REH cell (cell line): ENCODE measurements around a stretch of chr10.

DNA sequence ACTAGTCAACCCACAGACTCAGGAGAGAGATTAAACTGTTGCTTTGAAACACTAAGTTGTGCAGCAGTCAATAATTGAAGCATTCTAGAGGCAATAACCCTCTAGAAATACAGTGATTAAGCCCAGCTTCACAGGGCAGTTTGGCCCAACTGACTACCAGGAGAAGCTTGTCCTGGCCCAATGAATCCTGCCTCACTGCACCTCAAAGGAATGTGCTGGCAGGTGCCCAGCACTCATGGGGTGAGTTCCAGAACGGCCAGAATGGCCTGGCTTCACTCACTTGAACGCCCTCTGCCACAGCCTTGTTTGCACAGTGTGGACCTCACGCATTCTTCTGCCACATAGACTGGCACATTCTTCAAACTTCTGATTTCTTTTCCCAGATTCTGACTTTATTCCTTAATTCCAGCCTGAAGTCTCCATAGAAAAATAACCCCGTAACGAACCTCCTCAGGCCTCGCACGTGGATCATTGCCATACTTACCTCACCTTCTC, 6.6 kb upstream of the ITIH2 start:
- PRO-cap = no peak

DNA sequence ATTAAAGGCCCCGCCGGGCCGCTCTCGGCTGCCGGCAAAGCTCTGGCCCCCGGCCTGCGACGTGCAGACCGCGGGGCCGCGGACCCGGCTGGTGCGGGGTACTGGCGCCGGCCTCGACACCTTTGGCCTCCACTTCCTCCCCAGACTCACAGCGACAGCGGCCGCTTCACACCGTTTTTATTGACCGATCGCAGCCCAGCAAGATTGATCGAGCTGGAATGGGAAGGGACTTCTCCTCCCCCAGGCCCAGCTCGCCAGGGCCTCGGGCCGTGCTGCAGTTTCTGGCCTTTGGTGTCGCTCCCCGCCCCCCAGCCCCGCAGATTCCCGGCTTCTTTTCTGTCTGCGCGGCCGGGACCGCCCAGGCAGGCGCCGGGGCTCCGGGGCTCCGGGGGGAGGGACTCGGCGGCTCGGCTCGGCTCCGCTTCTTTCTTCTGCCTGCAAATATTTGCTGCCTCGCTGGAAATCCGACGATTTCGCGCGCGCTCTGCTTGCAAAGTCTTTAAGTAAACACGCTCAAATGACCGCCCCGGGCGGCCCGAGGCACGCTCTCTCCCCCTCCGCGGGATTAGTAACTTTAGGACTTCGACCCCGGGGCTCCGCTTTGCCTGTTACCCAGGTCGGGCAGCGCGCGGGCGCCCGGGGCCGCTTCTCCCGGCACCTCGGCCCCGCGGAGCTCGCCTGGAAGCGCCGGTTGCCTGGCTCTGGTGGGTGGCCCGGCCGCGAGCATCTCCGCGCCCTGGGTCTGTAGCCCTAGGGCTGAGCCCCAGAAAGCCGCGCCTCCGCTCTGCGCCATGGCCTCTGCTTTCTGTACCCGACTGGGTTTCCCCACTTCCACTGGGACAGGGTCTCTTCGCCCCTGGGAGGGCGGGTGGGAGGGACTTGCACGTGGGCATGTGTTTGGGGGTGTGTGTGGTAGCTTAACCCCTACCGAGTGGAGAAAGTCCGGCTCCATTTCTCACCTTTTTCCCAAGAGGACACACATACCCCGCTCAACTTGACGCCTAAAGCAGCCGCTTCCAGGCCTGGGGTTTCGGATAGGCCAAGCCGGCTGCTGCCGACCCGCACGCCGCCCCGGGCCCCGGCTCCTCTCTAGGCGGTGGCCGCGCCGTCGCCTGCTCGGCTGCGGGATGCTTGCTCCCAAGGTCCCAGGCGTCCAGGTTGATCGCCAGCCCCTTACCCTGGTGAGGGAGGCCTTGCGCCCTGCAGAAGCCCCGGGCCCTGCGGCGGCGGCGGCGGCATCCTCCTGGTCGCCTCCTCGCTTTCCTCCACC, 3.8 kb upstream of the GATA3 start:
- PRO-cap = no peak

DNA sequence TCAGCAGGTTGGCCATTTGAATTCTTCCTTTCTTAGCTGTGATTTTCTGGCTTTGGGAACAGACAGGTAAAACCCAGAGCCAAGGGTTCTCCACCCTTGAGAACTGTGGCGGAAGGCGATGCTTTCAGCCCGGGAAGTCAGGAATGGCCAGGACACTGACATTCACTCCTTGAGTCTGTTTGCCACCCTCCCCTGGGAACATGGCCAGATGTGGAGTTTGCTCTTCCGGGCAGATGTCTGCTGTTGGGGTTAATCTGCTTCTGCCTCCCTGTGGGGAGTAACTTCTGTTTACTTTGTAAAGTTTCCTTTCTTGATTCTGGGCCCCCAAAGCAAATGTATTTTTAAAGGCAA, 17.7 kb downstream of the GATA3 start:
- PRO-cap = no peak

DNA sequence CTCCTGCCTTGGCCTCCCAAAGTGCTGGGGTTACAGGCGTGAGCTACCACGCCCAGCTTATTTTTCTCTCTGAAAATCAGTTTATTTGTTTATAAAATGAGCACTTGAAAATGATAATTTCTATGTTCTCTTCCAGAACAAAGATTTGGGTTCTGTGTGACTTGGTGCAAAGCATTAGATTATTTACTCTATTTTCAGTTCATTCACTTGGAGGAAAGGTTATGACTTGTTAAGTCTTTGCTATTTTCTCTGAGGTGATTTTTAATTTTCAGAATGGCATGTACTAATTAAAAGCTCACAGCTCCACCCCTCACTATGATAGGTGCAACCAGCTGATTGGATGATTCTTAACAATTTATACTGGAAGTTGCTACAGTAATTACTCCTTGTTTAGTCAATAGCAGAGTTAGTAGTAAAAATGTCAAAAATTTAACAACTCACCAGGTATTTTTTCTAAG, 352.7 kb downstream of the GATA3 start:
- PRO-cap = no peak

- PRO-cap = no peak
Observed at GRCh38 chr10:8951707-8952046, 897.2 kb downstream of the GATA3 start.

DNA sequence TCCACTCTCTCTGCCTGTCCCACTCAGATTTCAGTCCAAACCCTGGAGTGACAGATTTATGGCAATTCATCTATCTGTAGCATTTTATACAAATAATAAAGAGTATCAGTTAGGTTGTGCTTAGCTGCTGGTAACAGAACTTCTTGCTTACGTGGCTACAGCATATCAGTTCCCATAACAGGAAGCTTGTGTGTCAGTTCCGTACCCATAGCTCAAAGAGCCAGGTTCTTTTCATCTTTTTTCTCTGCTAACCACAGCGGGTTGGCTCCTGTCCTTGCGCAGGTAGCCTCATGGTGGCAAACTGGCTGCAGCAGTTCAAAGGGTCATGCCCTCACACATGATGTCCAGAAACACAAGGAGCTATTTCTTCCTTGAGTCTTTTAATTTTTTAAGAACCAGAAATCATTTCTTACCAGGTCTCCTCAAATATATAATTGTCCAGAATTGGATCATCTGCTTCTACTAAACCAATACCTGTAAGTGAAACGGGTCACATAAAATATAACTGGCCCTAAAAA, 1041.8 kb downstream of the GATA3 start:
- PRO-cap = no peak

- PRO-cap = no peak
Observed at GRCh38 chr10:10662797-10663523, 354.7 kb upstream of the CELF2 start.

- PRO-cap = no peak
Observed at GRCh38 chr10:10797136-10797973, 220.3 kb upstream of the CELF2 start.

- PRO-cap = no peak
Observed at GRCh38 chr10:11020078-11020277, 2.3 kb downstream of the CELF2 start.

DNA sequence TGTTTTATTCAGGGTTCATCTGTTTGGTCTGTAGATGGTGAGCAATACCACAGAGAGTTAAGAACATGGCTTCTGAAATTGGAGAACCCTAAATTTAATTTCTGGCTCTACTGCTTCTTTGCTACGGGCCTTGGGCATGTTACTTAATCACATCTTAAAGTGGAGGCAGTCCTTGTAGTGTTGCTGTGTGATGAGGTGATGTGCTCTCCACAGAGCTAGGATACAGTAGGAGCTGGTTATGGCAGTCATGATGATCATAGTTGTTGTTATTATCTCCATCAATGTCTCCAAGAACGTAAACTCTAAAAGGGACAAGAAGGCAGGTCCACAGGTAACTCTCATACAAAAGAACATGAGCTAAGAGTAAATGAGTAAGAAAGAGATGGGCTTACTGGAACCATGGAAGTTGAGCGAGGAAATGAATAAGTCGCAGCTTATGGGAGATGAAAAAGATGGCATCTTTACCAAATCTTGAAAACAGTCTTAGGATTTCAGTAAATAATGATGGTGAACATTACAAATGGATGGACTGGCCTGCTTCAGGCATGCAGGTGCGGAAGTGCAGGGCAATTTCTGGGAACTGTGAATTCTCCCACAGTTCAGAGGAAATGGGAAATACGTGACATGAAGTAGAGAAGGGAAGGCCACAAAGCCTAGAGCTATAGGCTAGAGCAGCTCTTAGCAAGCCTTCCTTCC, 151.4 kb downstream of the CELF2 start:
- PRO-cap = no peak

GRCh38 chr10:11178437-11179155, 160.9 kb downstream of the CELF2 start:
- PRO-cap = bidirectional peak, plus-strand start at chr10:11179010, minus-strand start at chr10:11178748

DNA sequence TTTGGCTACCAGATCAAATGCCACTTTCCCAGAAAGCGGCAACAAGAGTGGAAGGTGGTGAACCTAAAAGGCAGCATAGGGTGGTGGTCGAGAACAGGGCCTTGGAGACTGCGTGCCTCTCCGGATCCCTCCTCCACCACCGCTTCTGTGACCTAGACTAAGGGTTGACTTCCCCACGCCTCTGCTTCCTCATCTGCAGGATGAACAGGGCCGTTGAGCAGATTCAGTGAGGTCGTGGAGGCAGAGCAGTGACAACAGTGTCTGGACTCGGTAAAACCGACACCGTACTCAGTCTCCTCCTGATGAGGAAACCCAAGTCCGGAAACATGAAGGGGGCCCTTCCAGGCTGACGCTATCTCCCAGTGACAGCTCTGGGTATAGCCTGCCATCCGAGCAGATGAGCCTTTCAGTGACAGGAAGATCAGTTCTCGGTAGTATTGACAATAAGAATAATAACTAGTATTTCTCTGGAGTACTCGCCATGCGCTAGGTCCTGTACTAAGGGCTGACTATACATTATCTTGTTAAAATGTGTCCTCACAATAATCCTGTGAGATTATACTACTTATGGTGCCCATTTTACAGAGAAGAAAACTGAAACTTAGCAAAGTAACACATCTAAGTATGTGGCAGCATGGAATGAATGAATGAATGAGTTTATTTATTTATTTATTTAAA, 162.7 kb downstream of the CELF2 start:
- PRO-cap = bidirectional peak, plus-strand start at position 220 of the sequence, minus-strand start at position 159 of the sequence

- PRO-cap = no peak
Observed at GRCh38 chr10:11193687-11194083, 176.0 kb downstream of the CELF2 start.

DNA sequence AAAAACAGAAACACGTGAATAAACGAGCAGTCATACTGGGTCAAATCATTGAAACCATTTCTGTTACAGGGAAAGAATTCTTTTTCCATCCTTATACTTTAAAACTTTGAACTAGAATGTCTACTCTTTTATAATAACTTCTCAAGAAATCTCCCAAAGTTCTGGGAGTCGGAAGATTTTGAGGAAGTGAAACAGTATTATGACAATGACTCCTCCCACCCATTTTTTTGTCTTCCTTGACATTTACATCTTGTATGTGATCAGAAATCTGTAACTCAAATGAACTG, 227.3 kb downstream of the CELF2 start:
- PRO-cap = no peak

DNA sequence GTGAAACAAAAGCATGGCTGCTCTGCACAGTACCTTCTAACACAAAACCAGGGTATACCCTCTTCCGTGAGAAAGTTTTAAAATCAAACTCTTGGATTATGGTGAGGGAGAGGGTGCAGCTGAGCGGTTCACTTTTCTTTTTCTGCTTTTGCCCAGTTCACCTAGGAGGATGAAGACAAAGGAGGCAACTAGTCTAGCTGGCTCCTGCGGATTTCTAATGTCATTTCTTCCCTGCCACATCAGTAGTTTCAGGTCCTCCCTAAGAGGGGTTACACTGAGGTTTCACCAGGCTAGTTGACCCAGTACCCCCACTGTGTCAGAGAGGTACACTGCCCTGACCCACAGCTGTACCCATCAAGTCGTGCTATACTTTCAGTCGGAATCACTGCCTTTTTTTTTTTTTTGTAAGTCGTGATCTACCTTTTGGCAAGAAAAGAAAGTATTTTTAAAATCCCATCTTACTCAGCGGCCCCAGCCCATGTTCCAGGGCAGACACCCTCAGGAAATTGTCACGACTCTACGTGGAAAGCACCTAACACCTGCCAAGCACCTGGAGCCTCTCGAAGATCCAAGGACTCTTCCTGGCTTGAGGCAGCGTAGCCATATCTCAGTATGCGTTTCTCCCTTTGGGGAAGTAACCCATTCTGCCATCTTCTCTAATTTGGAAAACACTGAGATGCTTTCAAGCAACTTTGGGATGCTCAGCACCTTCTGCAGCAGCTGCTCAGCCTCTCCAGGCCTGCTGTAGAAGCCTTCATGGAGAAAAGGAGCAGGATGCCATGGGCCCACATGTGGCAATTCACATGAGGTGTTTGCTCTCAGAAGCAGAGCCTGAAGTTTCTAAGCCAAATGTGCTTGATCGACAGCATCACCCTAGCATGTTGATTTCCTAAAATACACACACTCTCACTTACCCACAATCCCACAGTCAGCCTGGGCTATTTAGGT, 243.6 kb downstream of the CELF2 start:
- PRO-cap = no peak

DNA sequence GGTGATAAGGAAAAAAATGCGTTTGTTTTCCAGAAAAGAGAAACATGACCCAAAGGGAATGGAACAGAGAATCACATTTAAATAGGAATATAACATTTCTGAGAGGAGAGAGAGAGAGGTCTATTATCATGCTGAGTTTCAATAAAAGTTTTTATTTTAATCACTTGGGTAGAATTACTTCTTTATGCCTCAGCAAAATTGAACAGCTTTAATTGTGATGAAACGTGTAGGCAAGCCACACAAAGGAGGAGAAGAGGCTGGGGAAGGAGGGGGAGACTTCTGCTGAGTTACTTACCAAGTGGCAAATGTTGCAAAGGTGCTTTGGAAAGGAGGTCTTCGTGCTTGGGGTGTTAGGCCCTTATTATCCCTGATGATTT, 251.7 kb downstream of the CELF2 start:
- PRO-cap = no peak

DNA sequence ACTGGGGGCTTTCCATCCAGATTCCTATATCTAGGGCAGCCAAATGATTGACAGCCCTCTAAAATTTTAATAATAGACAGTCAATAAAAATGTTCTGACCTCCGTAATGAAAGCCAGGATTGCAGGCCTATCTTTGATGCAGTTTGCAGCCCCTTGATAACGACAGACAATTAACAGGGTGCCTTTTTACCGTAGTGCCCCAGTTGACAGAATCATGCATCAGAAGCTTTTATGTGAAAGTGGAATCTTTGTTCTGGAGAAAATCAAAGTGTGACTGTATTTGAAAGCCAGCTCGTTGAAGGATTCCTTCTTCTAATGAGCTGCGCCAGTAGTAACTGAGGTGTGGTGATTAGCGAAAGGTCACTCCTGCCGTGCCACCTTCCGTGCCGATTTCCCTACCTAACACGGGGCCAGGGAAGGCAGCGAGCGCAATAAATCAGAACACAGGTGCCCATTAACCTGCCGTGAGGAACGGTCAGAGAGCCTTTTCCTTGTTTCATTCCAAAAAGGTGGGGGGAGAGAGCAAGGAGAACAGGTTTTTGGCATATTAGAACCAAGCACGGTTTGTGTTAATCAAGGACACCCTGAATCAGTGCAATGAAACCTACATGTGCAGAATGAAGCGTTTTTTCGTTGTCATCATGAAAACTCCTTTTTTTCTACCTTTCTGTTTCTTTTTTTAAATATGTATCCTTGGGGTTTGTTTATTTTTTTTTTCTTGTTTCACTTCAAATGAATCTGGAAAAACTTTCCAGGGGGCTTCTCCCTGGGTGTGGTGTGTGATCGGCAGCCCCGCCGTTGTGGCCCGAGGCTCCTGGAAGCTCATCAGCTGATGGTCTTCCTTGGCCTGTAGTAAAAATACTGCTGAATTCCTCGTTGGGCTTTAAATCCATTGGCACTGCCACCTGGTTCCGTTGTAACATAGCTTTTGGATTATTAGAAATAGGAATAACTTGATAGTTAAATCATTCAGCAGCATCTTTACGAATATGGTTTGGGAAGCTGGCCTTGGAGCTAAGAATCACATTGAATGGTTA, 258.1 kb downstream of the CELF2 start:
- PRO-cap = no peak

DNA sequence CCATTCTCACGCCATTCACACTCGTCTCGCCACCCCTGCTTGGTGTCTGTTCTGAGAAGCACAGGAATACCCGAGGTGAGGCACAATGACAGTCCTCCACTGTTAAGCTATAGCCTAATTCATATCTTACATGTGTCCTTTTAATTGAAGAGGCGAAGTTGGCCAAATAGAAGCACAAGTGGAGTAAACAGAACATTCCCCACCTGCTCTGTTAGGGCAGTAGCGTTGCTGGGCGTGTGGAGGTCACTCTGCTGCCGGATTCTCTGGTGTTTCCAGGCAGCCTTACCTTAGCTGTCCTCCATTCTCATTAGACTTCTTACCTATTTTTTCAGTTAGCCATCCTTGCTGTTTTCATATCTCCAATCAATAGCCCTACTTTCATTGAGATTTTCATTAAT, 291.8 kb downstream of the USP6NL start:
- PRO-cap = no peak

DNA sequence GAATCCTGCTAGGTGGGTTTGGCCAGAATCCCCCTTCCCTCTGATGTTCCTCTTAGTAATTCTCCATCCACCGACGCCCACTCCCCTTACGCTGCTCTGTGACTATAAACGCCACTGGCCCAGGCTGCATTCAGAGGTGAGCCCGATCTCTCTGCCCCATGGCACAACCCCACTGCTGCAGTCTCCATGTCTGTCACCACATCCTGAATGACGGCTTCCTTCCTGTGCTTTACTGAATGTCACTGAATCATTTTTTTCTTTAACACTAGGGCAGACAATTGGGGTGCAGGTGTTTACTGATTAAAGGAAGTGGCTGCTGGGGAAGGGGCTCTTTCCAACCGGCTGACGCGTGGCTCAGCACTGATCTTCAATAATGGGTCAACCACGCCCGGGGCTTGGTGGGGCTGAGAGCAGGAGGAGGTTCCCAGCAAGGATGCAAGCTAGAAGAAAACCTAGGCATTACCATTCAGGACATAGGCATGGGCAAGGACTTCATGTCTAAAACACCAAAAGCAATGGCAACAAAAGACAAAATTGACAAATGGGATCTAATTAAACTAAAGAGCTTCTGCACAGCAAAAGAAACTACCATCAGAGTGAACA, 208.3 kb downstream of the USP6NL start:
- PRO-cap = bidirectional peak, plus-strand start at position 262 of the sequence, minus-strand start at position 209 of the sequence

- PRO-cap = no peak
Observed at GRCh38 chr10:11546969-11547666, 64.3 kb downstream of the USP6NL start.